ENCODE results near the gene RNF225.

- PRO-cap, result no peak
Measured at GRCh38 chr19:58262519-58263250, 16.1 kb upstream of the ZNF8 start.

DNA sequence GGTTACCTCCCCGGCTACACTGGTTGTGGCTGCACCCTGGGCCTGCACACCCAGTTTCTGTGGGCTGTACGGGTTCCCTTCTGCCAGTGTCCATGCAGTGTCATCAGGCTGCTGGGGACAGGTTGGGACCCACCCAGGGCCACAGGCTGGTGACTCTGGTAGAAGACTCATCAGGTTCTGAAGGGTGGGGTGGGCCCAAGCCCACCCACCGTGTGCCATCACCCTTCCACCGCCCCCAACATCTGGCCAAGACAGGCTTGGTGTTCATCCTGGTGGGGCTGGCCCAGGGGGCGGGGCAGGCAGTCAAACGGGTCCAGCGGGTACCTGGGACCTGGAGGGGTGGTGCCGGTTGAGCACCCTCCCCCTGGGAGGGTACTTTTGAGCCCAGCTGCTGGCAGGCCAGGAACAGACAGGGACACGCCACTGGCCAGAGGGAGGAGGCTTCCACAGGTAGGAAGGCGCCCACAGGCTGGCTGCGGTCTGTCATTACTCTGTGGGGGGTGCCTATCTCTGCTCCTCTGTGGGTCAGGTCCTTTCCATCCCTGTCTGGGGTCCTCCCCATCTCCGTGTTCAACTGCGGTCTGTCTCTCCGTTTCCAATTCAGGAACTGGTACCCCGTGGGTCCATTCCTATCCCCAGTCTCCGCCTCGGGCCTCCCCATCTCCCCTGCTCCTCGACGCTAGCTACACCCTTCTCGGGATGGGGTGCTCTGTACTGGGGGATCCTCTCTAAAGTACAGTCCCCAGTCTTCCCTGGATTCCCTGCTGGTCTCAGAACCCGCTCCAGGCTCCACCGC, at the start of gene RNF225:
Gene RNF225, plus strand, starts transcription at position 405 of the 796 bp plus-strand sequence.
- PRO-cap, result no peak

DNA sequence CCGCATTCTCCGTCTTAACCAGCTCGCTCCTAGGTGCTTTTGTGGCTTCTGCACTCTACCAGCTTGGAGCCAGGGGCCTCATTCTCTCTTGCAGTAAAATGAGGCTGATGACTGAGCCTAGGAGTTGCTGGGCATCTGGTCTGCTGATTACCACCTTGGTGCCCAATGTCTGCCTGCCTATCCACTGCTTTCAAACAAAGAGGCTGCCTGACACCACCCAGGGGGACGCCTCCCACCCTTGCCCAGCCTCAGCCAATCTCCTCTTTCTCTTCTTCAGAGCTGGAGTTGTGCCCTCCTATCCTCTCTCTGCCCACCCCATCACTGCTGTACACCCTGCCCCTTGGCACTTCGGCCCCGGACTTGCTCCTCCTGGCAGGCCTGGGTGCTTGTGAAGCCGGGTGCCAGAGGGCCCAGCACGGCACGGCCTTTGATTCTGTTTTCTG, 4.8 kb downstream of the RNF225 start:
- PRO-cap, result no peak

GRCh38 chr19:58434403-58435284, 5.3 kb downstream of the ZNF132 start:
- PRO-cap, result no peak

- PRO-cap, result no peak
Measured at GRCh38 chr19:58497640-58498206, 14.1 kb downstream of the SLC27A5 start.

GRCh38 chr19:58501970-58502475, 9.8 kb downstream of the SLC27A5 start:
- PRO-cap, result no peak